ENCODE measurements around the gene RAB7A.

- RRBS = 46% methylated on average over 12 of the region's 41 CpGs
CAGE:
- cytosol, long polyA plus RNA = no peak
- long polyA plus RNA = no peak
- nucleus, long polyA plus RNA = no peak
These were observed 45.5 kb upstream of the SEC61A1 start for GRCh38 chr3:128006164-128007651.

GRCh38 chr3:128061329-128062302, 9.4 kb downstream of the SEC61A1 start:
- RRBS = no CpG with 5 or more reads among the region's 4 CpGs
CAGE:
- cytosol, long polyA plus RNA = no peak
- long polyA plus RNA = no peak
- nucleus, long polyA plus RNA = no peak

DNA sequence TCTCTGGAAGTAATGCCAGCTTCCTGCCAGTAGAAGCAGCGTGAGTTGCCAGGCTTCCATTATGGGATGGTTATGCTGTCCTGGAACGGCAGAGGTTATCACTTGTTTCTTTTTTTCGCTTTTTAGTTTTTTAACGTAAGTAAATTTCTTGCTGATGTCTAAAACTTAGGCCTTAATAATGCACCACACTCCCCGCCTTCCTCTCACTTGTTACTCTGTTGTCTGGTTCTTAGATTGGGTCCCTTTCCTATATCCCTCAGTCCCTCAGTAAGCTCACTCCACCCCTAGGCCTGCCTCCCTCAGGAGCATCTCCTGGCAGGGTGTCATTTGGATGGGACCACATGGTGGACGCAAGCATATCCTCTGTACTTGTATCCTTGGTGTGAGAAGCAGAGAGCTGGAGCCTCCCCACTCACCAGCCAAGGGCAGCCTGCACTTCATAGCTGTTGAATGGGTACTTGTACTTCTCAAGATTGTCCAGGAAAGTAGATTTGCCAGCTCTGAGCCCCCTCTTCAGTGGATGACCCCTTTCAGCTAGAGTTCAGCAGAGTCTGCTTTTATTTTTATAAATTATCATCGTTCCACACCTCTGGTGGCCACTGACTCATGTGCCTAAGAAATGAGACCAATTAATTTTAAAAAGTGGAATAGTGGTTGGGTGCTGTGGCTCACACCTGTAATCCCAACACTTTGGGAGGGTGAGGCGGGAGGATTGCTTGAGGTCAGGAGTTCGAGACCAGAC, 11.6 kb downstream of the SEC61A1 start:
- RRBS = no CpG with 5 or more reads among the region's 9 CpGs
CAGE:
- cytosol, long polyA plus RNA = no peak
- long polyA plus RNA = no peak
- nucleus, long polyA plus RNA = no peak

GRCh38 chr3:128070665-128071315, 18.6 kb downstream of the SEC61A1 start:
- RRBS = no CpG with 5 or more reads among the region's 10 CpGs
CAGE:
- cytosol, long polyA plus RNA = no peak
- long polyA plus RNA = no peak
- nucleus, long polyA plus RNA = no peak

DNA sequence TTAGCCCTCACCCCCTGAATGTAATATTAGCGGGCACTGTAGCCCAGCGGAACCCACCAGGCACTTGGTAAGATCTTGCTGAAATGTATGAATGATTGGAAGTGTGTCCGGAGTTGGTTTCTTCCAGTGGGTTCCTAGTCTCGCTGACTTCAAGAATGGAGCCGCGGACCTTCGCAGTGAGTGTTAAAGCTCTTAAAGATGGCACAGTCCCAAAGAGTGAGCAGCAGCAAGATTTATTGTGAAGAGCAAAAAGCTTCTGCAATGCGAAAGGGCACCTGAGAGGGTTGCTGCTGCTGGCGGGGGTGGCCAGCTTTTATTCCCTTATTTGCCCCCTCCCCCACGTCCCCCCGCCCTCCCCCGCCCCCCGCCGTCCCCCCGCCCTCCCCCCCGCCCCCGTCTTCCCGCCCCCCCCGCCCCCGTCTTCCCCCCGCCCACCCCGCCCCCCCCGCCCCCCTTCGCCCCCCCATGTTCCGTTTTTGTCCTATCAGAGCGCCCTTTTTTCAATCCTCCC, 671 bp upstream of the EEFSEC start:
- RRBS = no CpG with 5 or more reads among the region's 26 CpGs
CAGE:
- cytosol, long polyA plus RNA = no peak
- long polyA plus RNA = no peak
- nucleus, long polyA plus RNA = no peak

GRCh38 chr3:128335500-128336022, 131.1 kb downstream of the DNAJB8 start:
- RRBS = no CpG with 5 or more reads among the region's 6 CpGs
CAGE:
- cytosol, long polyA plus RNA = no peak
- long polyA plus RNA = no peak
- nucleus, long polyA plus RNA = no peak

DNA sequence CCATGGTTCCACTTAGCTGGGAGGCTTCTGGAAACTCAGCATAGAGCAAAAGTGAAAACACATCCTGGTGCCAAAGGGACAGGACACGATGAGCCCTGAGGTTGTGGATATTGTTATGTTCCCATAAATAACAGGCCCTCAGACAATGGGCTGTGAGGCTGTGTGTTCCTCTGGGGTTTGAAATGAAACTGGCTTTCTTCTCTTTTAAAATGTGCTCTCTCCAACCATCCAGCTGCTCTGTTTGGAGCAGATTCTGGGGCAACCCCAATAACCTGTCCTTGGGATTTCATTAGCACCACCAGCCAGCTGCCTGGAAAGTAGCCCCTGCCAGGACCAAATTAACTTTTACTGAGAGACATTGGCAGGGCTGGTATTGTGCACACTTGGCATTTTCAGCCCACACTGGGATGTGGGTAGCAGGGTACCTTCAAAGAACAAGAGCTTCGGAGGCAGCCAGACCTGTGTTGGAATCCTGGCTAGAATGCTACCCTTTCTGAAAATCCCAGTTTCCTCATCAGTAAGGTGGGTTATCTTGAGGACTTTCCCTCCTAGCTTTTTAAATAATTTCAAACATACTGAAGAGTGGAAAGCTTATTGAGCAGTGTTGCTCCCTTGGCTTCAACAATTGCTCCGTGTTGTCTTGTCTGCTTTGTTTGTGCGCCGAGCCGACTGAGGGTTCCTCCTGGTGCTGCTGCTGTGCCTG, 97.4 kb downstream of the DNAJB8 start:
- RRBS = no CpG with 5 or more reads among the region's 6 CpGs
CAGE:
- cytosol, long polyA plus RNA = no peak
- long polyA plus RNA = no peak
- nucleus, long polyA plus RNA = no peak

DNA sequence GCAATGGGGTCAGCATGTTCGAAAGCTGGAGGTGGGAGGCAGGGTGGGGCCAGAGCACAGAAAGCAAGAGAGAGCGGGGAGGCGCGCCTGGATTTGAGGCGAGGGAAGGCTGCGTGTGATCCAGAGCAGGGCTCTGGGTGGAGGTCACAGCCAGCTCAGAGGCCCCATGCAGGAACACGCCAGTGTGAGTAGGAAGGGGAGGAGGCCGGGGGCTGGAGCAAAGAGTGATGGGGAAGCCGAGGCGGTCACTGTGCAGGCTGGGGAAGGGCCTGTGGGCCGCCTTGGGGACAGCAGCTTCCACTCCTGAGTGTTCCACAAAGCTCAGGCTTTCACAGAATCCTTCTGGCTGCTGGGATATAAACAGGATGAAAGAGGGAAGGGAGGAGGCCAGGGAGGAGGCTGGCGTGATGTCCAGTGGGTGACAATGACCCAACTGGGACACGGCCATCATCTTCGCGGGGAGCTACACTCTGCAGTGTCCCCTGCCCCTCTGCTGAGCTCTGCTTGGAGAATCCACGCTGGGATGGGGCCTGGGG, 8.6 kb downstream of the DNAJB8 start:
- RRBS = 40% methylated on average over 2 of the region's 16 CpGs
CAGE:
- cytosol, long polyA plus RNA = no peak
- long polyA plus RNA = no peak
- nucleus, long polyA plus RNA = no peak

- RRBS = no CpG with 5 or more reads among the region's 5 CpGs
CAGE:
- cytosol, long polyA plus RNA = no peak
- long polyA plus RNA = no peak
- nucleus, long polyA plus RNA = no peak
These were observed 45.4 kb downstream of the RPN1 start for GRCh38 chr3:128605284-128605633.

DNA sequence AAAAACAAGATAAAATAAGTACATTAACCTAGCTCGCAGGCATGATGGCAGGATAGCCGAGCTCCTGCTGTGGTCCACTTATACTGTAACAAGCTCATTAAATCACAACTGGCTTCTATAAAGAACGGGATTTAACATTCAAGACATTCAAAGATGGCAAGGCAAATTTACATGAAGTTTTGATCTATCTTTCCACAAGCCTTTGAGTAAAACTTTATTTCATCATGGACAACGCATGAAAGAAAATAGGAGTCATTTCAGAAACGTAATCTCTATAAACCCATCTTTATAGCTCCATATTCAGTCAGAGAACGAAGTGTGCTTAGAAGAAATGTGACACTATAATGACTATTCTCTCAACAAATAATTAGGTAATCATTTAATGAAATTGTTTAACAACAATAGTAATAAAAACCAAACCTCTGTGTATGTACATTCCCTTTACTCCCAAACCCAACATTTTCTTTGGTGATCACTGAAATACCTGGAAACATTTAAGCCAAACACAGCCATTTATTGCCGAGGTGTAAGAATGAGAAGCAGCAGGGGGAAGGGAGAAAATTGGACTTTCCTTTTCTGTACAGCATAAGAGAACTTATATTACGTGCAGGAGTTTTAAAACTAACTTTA, 1.3 kb downstream of the RPN1 start:
- RRBS = no CpG with 5 or more reads among the region's 8 CpGs
CAGE:
- cytosol, long polyA plus RNA = no peak
- long polyA plus RNA = no peak
- nucleus, long polyA plus RNA = no peak

DNA sequence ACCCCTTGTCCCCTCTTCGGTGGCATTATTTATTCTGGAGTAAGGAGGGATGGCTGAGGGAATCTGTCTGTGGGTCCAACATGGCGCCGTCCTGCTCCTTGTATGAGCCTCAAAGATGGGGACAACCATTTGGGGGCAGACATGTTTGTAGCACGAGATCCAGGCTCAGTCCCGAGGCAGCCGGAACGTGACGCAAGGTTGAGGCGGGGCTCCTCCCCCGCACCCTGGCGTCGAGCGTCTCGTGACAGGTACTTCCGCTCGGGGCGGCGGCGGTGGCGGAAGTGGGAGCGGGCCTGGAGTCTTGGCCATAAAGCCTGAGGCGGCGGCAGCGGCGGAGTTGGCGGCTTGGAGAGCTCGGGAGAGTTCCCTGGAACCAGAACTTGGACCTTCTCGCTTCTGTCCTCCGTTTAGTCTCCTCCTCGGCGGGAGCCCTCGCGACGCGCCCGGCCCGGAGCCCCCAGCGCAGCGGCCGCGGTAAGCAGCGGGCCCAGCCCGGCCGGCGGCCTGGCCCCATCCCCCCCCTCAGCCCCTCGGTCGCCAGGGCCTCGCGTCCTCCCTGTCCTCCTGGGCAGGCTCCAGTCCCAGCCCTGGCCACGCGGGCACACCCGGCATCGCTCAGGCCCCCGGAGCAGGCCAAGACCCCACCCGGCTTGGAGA, at the start of gene RAB7A:
TSS of gene RAB7A (plus strand) at position 298 of the 657 bp plus-strand sequence.
- RRBS = 2% methylated on average over 8 of the region's 55 CpGs
CAGE:
- cytosol, long polyA plus RNA = start-site peak on the plus strand centred at position 302 of the sequence, 84 bp wide, 15,639 and 19,117 reads in 2 replicates
- long polyA plus RNA = start-site peak on the plus strand centred at position 317 of the sequence, 92 bp wide, 13,749 and 13,790 reads in 2 replicates
- nucleus, long polyA plus RNA = start-site peak on the plus strand centred at position 307 of the sequence, 73 bp wide, 4,543 and 3,547 reads in 2 replicates

DNA sequence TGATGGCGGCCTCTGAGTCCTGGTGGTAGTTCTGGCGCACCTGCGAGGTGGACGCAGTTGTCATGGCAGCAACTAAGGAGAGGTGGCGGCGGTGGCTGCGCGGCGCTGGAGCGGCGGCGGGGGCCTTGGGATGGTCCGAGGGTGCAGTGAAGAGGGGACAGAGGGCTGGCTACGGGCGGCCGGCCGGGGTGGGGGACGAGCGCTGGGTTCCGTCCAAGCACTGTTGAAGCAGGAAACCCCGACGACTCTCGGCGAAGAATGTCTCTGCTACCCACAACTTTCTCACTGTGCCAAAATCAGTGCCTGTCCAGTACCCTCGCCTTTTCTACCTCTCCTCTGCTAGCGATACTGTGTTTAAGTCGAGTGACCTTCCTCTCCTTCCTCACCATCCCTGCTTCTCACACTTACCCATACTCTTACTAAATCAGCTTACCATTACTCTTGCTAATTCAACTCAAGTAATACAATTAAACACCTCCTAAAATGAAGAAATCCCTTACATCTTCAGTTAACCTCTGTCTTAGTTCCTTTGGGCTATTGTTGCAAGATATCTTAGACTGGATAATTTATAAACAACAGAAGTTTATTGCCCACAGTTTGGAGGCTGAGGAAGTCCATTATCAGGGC, 39.1 kb downstream of the RAB7A start:
- RRBS = no CpG with 5 or more reads among the region's 27 CpGs
CAGE:
- cytosol, long polyA plus RNA = no peak
- long polyA plus RNA = no peak
- nucleus, long polyA plus RNA = no peak

- RRBS = no CpG with 5 or more reads among the region's 7 CpGs
CAGE:
- cytosol, long polyA plus RNA = no peak
- long polyA plus RNA = no peak
- nucleus, long polyA plus RNA = no peak
These were observed 19.6 kb downstream of the ACAD9 start for GRCh38 chr3:128898902-128899479.

GRCh38 chr3:128998518-128998987, 2.6 kb upstream of the EFCC1 start:
- RRBS = no CpG with 5 or more reads among the region's 3 CpGs
CAGE:
- cytosol, long polyA plus RNA = no peak
- long polyA plus RNA = no peak
- nucleus, long polyA plus RNA = no peak

DNA sequence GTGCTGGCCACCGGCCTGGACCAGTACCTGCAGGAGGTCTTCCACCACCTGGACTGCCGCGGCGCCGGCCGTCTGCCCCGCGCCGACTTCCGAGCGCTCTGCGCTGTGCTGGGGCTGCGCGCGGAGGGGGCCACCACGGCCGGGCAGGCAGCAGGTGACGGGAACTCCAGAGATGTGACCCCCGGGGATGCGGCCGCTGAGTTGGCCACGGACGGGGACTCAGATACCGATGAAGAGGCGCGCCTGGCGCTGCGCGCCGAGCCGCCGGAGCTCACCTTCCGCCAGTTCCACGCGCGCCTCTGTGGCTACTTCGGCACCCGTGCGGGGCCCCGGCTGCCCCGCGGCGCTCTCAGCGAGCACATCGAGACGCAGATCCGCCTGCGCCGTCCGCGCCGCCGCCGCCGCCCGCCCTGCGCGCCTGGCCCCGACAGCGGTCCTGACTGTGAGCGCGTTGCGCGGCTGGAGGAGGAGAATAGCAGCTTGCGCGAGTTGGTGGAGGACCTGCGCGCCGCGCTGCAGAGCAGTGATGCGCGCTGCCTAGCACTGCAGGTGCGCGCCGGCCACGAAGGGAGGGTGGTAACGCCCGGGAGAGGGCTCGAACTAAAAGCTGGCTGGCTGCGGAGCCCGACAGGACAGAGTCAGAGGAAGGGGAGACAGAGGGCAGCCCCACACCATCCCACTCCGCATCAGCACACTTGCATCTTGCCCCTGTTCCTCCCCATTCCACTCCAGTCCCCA, 841 bp downstream of the EFCC1 start:
- RRBS = 2% methylated on average over 38 of the region's 82 CpGs
CAGE:
- cytosol, long polyA plus RNA = no peak
- long polyA plus RNA = no peak
- nucleus, long polyA plus RNA = no peak

DNA sequence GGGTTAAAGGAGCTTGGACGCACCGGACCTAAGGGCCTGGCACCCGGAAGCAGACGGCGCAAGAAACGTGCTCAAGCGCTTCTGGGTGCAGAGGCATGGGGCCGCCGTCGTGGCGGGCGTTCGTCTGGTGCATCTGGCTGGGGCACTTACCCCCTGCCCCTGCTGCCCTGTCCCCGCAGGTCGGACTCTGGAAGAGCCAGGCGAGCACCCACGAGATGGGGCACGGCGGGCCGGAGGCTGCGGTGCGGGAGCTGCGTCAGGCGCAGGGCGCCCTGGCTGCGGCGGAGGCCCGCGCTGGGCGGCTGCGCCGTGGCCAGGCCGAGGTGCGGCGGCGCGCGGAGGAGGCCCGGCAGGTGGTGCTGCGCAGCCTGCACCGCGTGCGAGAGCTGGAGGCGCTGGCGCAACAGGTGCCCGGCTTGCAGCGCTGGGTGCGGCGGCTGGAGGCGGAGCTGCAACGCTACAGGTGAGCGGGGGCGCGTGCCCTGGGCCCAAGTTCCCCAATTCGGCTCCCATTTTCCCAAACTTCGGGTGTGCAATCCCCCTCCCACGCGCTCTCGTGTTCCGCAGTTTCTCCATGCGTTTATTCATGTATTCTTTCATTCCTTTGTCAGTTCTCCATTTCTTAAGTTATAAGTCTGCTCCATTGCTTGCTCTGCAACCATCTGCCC, 2.6 kb downstream of the EFCC1 start:
- RRBS = 20% methylated on average over 8 of the region's 61 CpGs
CAGE:
- cytosol, long polyA plus RNA = no peak
- long polyA plus RNA = no peak
- nucleus, long polyA plus RNA = no peak

- RRBS = no CpG with 5 or more reads among the region's 4 CpGs
CAGE:
- cytosol, long polyA plus RNA = no peak
- long polyA plus RNA = no peak
- nucleus, long polyA plus RNA = no peak
These were observed 19.9 kb downstream of the EFCC1 start for GRCh38 chr3:129021041-129021319.

- RRBS = no CpG with 5 or more reads among the region's 15 CpGs
CAGE:
- cytosol, long polyA plus RNA = no peak
- long polyA plus RNA = no peak
- nucleus, long polyA plus RNA = no peak
These were observed 21.3 kb downstream of the EFCC1 start for GRCh38 chr3:129022104-129023138.

GRCh38 chr3:129065124-129066121, 4.8 kb downstream of the GP9 start:
- RRBS = no CpG with 5 or more reads among the region's 17 CpGs
CAGE:
- cytosol, long polyA plus RNA = no peak
- long polyA plus RNA = no peak
- nucleus, long polyA plus RNA = no peak

GRCh38 chr3:129118778-129119286, 2.8 kb downstream of the RAB43 start:
- RRBS = no CpG with 5 or more reads among the region's 8 CpGs
CAGE:
- cytosol, long polyA plus RNA = no peak
- long polyA plus RNA = no peak
- nucleus, long polyA plus RNA = no peak

Measured in IMR-90 (cell line).